Left common carotid artery plus branches (tissue), 1 donor: ENCODE measurements around a stretch of chr2.

GRCh38 chr2:16628167-16629108 is 37.2 kb downstream of the CYRIA start:
- PRO-cap = no peak

GRCh38 chr2:16640772-16641750 is 24.6 kb downstream of the CYRIA start:
- PRO-cap = no peak

DNA sequence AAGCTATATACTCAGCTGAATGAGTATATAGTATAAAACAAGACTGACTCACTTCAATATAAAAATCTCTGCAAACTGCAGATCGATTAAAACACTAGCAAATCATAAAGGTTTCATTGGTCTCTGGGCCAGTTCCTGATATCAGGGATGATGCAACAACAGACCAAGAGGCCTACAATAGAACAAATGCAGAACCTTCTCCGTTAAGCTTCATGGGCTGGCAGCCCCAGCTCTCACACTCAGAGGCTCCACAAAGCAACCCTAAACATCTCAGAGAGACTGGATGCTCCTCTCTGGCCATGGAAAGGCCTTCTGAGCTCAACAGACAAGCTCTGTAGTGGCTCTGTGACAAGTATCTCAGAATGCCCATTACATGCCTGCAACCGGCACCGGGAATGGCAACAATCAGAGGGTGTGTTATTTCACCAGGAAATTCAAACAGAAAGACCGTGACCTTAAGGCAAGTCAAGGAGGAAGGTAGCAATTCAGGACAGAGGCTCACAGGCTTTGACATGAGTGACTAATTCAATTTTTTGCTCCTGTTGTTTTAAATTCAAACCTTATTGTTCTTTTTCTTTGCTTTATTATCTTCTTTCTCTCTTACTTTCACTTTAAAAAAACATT is 15.2 kb downstream of the CYRIA start:
- PRO-cap = no peak

DNA sequence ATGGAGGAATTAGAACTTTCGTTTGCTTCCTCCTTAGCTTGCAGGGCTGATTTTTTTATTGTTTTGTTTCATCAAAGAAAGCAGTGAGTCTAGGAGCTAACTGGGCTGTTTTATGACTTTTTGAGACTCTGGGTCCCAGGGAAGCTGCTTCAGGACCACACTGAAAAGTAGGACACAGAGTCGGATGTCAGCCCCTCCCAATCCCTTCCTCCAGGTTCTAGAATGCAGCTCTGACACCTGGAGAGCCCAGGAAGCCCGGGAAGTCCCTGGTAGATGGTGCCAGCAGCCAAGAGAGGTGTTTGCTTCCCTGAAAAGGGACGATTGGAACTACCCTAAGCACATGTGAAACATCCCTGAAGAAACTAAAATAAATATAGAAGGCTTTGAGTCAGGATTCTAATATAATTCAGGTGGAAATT is 163.1 kb upstream of the CYRIA start:
- PRO-cap = no peak

DNA sequence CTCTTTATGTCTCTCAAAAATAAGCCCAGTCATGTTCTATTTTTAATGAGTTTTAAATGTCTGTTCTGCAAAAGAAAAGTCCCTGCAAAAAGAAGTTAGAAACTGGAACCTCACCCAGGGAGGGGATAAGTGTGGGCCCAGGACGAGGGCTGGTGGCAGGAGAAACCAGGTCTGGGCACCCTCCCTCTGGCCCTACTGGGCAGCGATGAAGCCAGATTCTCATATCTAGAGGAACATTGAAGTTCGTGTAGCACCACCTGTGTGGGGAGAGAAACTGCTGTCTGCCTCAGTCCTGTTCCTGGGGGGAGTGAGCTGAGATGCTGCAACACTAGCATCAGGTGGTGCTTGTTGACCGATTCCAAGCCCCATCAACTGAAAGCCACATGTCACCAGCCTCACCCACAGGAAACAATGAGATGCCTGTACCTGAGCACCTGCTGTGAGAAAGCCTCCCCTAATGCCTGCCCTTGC is 104.8 kb downstream of the SMC6 start:
- PRO-cap = no peak

- PRO-cap = no peak
Measured at GRCh38 chr2:17726345-17726940, 27.2 kb downstream of the SMC6 start.

- PRO-cap = no peak
Measured at GRCh38 chr2:18559442-18559605, 1.1 kb downstream of the RDH14 start.

- PRO-cap = no peak
Measured at GRCh38 chr2:19638322-19638636, 263.5 kb downstream of the TTC32 start.

- PRO-cap = no peak
Measured at GRCh38 chr2:19900406-19900791, 1.4 kb downstream of the TTC32 start.

DNA sequence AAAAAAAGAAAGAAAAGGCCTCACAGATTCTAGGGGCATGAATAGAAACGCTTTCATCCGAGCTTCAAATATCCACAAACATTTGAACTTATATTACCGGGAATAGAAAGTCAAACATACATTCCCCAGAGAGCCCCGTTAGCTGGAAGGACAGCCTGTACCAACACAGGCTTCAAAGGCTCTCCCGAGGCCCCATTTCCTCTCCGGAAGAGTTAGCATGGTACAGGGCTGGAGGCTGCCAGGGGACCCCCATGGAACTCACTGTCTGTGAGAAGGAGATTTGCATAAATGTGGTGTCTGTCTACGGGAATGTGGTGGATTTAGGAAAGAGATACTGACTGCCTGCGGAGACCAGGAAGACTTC is 678 bp upstream of the MATN3 start:
- PRO-cap = no peak

- PRO-cap = no peak
Measured at GRCh38 chr2:20051093-20051305, 429 bp downstream of the LAPTM4A start.

DNA sequence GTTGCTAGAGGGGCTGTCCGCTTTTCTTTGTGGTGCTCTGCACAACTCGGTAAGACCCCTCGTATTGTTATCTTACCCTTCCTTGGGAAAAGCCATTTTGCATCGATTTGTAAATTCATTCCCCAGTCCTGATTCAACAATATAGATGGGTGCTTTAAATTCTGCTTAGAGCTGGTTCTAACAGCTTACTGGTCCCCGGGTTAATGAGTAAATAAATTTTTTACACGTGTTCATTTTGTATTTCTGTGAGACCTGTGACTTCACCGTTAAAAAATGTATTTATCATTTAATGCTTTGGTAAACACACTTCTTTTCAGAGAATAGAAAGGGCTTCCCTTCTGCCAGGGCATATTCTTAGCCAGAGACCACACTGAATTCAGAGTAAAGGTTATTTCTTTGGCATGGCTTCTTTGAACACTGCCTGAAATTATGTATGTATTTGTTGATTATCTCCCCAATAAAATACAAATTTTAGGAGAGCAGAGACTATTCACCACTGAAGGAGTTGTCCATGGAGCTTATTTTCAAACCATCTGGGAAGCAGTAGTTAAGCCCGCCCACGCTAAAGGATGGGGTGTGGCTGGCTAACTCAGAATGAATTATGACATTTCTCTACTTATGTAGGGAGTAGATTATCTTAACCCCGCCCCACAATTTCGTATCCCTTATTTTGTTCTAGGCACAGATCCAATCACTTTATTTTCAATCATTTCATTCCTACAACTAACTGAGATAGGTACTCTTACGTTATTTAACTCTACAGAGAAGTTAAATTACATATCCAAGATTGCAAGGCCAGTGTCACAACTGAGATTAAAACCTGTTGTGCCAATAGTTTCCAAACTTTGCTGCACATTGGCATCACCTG is 1.3 kb upstream of the LAPTM4A start:
- PRO-cap = no peak

- PRO-cap = no peak
Measured at GRCh38 chr2:20066348-20066837, 15.0 kb upstream of the LAPTM4A start.

- PRO-cap = no peak
Measured at GRCh38 chr2:20108816-20109015, 57.3 kb upstream of the LAPTM4A start.

DNA sequence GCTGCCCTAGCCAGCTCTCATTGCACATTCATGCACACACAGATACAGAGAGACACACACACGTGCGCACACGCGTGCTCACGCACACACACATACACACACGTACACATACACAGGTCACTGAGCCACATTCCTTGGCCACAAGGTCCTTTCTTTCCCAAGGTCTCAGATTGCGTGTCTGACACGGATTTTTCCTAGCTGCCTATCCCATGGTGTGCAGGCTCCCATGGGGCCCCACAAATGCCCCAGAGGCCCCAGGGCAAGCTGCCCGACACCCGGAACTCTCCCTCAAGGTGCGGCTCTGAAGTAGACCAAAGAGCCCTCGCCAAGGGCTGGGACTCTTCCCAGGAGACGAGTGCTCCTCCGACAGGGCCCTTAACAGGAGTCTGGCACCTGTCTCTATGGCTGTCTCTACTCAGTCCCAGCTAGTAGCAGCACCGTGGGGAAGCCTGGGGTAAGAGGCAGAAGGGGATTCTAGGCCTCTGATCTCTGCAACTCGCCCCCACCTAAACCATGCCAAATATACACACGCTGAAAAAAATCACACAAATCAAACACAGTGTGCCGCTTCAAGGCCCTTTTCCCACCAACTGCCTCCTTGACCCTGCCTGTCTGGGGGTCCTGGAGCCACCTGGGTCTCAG is 46.6 kb downstream of the SDC1 start:
- PRO-cap = no peak

- PRO-cap = no peak
Measured at GRCh38 chr2:20184536-20184936, 40.4 kb downstream of the SDC1 start.

DNA sequence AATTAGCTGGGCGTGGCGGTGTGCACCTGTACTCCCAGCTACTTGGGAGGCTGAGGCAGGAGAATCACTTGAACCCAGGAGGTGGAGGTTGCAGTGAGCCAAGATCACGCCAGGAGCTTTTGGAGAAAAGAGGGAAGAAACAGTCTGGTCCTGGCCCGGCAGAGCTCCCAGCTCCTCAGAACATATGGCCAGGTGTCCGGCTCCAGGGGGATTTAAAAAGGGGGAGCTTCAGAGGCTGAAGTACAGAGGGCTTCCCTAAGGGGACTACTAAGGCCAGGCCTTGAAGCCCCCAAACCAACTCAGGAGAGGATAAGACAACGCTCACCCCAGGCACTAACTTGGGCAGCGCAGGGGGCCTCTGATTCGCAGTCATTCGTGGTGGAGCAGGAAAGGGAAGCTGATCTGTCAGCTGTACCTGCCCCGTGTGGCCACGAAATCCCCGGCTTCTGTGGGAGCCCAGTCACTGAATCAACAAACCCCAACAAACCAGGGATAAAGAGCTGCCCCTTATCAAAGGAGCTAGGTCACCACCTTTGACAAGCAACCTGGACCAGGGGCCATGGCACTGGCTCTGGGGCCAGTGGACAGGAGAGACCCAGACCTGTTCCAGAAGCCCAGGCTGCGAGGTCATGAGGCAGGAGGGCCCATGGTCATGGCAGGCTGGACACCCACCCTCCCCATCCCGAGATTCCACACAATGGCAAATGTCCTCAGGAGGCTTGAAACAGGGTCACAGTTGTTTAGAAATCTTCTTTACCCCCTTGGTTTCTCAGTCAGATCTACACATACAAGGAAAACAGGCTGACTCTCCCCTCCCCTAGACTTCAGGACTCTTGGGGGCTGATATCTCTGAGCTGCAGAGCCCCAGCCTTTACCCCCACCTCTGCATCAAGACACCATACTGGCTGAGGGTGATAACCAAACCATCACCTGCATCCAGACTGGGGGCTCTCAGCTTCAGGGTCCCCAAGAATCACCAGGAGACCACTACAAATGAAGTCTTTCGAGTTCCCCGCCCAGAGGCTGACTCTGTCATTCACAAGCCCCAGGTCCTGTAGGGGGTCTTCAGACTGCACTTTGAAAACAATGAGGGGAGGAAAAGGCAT is 14.4 kb downstream of the SDC1 start:
- PRO-cap = no peak

DNA sequence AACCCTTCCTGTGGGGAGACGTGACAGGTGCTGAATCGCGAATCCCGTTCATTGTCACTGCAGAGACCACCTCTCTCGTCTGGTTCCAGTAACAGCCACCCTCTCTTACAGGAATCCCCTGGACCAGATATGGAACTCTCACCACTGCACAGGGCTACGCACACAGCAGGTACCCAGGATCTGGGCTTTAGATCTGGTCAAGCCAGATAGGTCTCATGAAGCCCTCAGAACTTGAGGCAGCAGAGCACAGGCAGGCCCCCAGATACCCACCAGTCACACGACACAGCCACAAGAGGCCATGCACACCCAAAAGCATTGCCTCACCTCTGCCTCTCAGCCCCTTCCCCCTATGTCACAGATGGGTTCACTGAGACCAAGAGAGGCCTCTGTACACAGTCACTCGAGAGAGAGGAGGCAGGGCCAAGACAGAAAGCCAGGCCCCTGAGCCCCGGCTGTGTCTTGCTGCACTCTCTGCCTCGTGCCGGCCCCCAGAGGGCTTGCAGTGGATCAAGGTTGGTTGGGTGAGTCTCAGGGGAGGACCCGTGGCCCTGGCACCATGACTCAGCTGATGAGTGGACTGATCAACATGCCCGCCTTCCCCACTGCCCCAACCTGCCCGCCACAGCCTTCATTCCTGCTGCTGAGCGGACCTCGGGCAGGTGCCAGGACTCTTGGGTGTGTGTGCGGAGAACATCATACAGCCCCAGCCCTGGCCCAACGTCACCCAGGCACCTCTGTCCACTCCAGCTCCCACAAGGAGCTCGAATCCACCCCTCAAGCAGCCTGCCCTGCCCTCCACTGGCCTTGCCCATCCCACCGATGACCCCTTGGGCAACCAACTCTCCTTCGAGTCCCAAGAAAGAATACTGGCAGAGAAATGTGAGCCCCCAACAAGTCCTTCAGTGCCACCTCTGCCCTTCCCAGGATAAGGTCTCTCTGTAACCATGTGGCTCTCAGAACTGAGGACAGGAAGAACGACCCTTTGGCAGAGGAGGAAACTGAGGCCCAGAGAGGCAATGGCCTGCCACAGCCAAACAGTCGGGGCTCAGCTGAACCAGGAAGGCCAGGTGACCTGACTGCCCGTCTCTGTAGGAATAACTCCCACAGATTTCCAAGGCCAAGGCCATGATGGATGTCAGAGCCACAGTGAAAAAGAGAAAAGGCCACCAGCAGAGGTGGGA is 7.4 kb downstream of the SDC1 start:
- PRO-cap = no peak

- PRO-cap = no peak
Measured at GRCh38 chr2:20225812-20226335, 944 bp upstream of the SDC1 start.

GRCh38 chr2:20285394-20285929 is 60.5 kb upstream of the SDC1 start:
- PRO-cap = no peak